Lung (tissue), 4 donors: ENCODE data around the gene TBC1D22A.

GRCh38 chr22:46094304-46094739 lies 56.0 kb upstream of the PPARA start:
- PRO-cap = no peak
- RAMPAGE, long total RNA = no peak
- RRBS = no CpG with 5 or more reads among the region's 8 CpGs

- PRO-cap = unidirectional peak, plus-strand start at chr22:46115768
- RAMPAGE, long total RNA = no peak
- RRBS = 21% methylated on average over 4 of the region's 30 CpGs
Observed at GRCh38 chr22:46115030-46116218, 34.9 kb upstream of the PPARA start.

DNA sequence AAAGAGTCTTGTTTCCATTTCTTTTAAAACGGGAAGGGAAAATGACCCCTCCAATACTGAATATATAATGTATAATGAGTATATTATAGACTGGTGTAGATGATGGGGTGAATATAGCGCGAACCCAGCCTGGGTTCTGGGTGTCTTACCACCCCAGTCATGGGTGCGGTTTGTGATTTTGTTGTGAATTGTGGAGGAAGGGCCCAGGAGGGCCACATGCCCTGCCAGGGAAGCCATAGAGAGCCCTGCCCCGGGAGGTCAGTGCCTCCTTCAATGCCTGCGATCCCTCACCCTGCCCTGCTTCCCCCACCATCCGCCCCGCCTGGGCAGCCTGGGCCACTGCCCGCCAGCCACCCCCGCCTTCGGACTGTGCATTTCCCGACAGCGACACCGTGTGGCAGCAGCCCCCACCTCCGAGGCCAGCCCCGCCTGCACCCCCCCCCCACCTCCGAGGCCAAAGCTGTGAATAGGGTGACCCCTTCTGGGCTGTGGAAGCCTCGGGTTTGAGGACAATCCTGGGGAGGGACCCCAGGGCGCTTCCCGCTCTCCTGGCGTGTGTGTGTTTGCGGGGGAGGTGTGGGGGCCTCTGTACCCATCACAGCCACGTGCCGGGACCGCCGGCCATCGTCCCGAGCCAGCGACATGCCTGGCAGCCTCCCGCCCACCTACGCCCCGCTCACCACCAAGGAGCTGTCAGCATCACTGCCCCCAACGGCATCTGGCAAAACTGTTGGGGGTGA lies 33.9 kb upstream of the PPARA start:
- PRO-cap = no peak
- RAMPAGE, long total RNA = no peak
- RRBS = no CpG with 5 or more reads among the region's 33 CpGs

DNA sequence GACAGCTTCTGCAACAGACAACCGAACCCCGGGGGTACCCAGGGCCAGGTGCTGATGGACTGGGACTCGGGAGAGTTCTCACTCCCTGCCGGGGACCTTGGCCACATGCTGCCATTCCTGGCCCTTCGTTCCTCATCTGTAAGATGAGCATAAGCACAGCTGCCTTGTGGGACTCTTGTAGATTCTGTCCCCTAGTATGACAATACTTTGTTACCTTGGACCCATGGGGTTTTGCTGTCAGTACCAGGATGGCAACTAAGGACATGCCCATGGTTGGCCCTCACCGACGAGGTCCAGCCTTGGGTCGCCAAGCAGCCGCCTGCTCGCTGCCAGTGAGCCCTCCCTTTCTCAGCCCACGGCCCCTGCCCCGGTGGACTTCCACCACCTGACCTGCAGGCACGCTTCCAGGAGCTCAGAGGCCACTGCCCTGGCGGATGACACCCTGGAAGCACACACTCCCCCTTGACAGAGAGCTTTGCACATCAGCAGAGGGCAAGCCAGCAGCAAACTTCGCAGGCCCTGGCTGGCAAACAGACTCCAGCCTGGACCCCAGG lies 3.0 kb upstream of the PPARA start:
- PRO-cap = no peak
- RAMPAGE, long total RNA = no peak
- RRBS = 58% methylated on average over 3 of the region's 15 CpGs

DNA sequence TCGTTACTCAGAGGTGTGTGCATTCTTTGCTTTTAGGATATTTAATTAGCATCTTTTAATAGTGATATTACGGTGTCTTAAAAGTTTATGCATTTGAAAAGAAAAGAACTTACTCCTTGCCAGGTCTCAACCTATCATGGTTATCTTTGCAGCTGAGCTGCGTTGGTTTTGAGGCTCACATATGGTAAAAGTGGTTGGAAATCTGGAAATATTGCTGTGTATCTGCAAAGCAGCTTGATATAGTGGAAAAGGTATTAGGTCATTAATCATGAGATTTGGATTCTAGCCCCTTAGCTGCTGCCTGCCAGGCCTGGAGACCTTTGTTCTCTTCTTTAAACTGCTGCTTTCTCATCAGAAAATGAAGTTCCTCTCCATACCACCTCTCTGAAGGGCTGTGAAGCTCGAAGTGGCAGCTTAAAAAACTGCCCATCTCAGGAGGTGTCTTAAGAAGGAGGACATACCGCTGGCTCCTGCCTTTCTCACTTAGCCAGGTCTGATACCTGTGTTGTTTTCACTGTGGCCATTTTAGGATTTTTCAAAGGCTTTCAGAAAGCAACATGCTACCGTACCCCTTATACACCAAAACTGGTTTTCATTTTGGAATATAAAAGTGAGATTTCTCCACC lies 5.7 kb downstream of the PPARA start:
- PRO-cap = no peak
- RAMPAGE, long total RNA = no peak
- RRBS = no CpG with 5 or more reads among the region's 6 CpGs

GRCh38 chr22:46292660-46293357 lies 3.9 kb upstream of the GTSE1 start:
- PRO-cap = no peak
- RAMPAGE, long total RNA = no peak
- RRBS = no CpG with 5 or more reads among the region's 16 CpGs

- PRO-cap = no peak
- RAMPAGE, long total RNA = no peak
- RRBS = no CpG with 5 or more reads among the region's 7 CpGs
Observed at GRCh38 chr22:46353544-46354059, 18.1 kb downstream of the TRMU start.

GRCh38 chr22:46362958-46363256 lies 27.4 kb downstream of the TRMU start:
- PRO-cap = no peak
- RAMPAGE, long total RNA = no peak
- RRBS = no CpG with 5 or more reads among the region's 8 CpGs

DNA sequence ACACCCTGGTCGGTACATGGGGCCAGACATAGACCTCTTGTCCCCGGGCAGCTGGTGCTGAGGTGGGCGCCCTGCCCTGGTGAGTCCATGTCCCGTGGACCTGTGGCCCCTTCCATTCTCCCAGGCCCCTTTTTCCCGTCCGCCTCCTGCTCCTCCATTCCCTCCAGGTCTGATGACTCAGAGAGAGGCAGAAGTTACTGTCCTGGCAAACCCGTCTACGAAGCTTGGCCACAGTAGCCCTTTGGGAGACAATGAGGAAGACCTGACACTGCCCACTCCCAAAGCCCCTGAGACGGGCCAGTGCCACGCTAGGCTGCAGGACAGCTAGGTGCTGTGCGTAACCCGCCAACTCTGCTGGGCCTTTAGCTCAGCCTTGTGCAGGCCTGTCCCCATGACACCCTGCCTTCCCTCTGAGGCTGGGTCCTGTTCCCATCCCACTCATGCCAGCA lies 11.4 kb downstream of the CELSR1 start:
- PRO-cap = no peak
- RAMPAGE, long total RNA = no peak
- RRBS = 58% methylated on average over 2 of the region's 12 CpGs

DNA sequence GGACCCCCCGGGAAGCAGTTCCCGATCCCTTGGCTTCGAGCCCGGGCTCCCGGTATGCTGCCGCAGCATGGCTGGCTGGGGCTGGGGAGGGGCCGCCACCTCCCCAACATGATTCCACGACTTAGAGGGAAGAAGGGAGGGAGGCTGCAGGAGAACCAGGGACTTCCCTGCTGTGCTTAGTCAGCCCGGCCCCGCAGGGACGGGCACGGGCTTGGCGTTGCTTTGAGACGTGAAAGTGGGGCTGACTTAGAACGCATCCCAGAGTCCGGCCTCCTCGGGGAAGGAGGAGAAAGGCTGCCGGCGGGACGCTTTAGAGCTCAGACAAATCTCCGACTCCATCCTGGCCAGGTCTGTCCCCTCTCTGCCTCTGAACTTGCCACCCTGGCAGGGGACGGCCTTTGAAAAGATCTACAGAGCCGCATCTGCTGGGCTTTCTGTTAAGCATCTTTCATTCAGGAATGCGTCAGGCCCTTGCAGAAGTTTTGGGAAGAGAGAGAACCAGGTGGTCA lies 35.5 kb upstream of the GRAMD4 start:
- PRO-cap = no peak
- RAMPAGE, long total RNA = no peak
- RRBS = 6% methylated on average over 2 of the region's 24 CpGs

DNA sequence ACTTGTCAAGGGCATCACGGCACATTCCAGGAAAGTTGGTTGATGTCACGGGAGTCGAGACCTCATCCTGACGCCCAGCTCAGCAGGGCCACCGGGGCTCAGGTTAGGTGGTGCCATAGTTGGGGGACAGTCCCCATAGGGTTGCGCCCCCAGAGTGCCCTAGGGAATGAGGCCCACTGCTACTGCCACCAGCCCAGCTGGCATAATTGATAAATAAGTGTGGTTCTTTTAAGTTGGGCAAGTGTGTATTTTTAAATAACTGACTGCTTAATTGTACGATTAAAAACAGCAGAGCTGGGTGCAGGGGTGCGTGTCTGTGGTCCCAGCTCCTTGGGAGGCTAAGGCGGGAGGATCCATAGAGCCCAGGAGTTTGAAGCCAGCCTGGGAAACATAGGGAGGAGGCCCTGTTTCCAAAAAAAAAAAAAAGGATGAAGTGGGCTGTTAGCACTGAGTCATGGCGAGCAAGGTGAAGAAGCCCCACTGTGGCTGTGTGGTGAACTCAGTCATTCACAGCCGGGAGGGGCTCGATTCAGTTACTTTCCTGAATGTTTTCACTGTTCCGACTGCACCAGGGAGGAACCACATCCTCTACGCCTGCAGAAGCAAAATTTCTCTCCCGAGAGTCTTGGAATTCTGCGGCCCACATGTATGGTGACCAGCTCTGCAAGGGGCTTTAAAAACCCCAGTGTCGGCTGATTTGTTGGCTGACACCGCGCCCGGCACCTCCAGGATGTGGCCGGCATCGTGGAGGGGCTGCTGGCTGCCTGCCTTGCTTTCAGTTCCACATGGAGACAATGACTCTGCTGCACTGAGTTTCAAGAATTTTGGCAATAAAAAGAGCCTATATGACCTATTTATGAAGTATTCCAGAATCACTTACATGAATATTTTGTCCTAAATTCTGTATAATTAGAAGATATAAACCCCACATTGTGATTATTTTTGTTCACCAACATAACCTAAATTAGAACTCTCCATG lies 27.9 kb upstream of the GRAMD4 start:
- PRO-cap = no peak
- RAMPAGE, long total RNA = no peak
- RRBS = no CpG with 5 or more reads among the region's 22 CpGs

- PRO-cap = no peak
- RAMPAGE, long total RNA = no peak
- RRBS = no CpG with 5 or more reads among the region's 17 CpGs
Observed at GRCh38 chr22:46594655-46595118, 25.5 kb upstream of the GRAMD4 start.

DNA sequence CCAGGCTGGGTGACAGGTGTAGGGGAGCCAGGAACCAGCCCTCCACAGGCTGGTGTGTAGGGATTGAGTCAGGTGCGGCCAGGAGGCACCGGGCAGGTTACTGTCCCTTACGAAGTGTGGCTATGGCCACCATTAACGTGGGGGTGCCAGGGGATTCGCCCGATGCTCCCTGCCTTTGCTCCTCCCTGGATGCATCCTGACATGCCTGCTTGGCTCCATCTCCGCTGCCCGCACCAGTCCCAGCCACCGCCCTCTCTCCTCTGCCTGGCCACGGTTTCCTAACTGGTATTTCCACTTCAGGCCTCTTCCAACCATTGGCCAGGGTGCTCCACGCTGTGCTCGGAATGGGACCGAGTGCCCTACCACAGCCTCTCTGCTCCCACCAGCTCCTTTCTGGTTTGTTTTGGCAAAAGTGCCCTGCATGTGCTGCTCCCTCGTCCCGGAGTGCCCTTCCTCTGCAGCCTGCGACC lies 12.8 kb upstream of the GRAMD4 start:
- PRO-cap = no peak
- RAMPAGE, long total RNA = no peak
- RRBS = 54% methylated on average over 2 of the region's 16 CpGs

DNA sequence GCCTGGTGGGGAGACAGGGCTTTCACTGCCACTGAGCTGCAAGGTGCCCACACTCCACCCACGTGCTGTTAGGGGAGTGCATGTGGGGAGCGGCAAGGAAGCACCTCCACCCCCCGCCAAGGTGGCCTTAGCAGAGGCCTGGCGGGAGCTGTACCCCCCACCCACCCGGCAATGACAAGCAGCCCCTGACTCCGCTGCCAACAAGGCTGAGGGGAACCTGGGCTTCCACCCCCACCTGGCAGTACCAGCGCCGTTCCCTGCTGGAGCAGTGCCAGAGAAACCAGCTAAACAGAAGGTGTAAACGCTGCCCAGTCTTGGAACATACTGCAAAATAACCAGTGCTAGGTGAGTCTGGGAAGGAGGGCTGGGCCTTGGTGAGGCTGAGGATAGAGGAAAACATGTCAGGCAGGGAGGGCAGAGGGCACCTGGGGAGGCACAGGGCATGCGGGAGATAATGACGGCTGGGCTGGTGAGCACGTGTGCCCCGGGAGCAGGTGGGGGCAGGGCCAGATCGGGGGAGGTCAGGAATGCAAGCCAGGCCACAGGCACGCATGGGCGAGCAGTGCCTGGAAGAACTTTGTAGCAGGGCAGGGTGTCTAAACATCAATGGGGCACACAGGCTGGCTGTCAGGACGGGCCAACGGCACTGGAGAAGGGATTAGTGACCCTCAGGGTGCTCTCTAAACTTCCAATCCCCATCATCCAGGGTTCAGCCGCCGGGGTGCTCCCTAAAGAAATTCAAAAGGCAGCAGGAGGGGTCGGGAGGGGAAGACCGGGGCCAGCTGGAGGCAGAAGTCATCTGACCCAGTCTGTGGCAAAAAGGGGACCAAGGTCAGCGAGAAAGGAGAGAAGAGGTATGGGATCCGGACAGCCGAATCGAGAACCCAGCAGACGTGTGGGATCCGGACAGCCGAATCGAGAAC lies 6.6 kb downstream of the CERK start:
- PRO-cap = no peak
- RAMPAGE, long total RNA = no peak
- RRBS = 83% methylated on average over 7 of the region's 30 CpGs

DNA sequence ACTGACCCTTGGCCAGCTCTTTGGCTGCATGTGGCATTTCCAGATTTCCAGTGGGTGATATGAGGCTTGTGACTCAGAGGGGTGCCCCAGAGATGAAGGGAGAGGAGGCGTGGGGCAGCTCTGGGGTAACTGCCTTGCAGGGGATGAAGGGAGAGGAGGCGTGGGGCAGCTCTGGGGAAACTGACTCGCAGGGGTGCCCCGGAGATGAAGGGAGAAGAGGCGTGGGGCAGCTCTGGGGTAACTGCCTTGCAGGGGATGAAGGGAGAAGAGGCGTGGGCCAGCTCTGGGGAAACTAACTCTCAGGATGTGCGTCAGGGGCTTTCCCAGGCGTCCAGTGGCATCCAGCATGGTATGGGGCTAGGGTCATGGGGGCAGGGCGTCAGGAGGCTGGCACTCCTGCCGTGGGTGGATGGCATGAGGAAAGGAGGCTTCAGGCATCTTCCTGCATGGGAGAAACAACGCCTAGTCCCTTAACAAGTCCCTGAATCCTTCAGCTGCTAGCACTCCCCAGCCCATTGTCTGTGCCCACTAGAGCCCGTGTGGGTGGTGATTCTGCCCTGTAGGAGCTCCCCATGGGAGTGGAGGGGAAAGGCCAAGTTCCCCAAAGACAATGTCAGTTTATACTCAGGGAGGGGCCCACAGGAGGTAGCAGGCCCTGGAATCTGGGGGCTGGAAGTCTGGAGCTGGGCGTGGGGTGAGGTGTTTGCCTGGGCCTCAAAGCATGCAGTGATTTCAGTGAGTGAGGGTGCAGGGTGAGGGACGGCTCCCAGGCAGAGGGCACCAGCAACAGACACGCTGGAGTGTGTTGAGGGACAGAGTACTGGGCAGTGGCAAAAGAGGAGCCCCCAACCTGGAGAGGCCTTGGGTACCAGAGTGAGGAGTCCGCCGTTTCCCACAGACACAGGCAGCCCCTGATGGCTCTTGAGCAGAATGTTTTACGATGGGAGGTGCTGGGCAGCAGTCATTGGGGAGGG lies 12.1 kb upstream of the CERK start:
- PRO-cap = no peak
- RAMPAGE, long total RNA = no peak
- RRBS = no CpG with 5 or more reads among the region's 18 CpGs

- PRO-cap = bidirectional peak, plus-strand start at chr22:46762650, minus-strand start at chr22:46762528
- RAMPAGE, long total RNA = no peak
- RRBS = 3% methylated on average over 10 of the region's 61 CpGs
Observed at GRCh38 chr22:46761938-46762761, at the start of gene TBC1D22A. Gene TBC1D22A, plus strand, starts transcription at chr22:46762650.

DNA sequence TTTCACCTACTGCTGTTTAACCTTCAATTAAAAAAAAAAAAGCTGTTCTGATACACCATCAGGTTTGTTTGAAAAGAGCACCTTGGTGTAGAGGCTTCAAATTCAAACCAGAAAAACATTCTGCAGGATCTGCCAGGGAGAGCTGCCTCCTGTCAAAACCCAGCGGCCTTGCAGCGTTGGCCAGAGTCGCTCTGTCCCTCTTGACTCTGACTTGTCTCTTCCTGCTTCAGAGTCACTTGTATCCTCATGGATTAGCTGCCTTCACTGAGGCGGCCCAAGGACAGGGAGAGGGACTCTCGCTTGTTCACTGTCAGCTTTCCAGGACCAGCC lies 17.9 kb downstream of the TBC1D22A start:
- PRO-cap = no peak
- RAMPAGE, long total RNA = no peak
- RRBS = no CpG with 5 or more reads among the region's 5 CpGs

- PRO-cap = no peak
- RAMPAGE, long total RNA = no peak
- RRBS = no CpG with 5 or more reads among the region's 10 CpGs
Observed at GRCh38 chr22:46801349-46801748, 38.9 kb downstream of the TBC1D22A start.

DNA sequence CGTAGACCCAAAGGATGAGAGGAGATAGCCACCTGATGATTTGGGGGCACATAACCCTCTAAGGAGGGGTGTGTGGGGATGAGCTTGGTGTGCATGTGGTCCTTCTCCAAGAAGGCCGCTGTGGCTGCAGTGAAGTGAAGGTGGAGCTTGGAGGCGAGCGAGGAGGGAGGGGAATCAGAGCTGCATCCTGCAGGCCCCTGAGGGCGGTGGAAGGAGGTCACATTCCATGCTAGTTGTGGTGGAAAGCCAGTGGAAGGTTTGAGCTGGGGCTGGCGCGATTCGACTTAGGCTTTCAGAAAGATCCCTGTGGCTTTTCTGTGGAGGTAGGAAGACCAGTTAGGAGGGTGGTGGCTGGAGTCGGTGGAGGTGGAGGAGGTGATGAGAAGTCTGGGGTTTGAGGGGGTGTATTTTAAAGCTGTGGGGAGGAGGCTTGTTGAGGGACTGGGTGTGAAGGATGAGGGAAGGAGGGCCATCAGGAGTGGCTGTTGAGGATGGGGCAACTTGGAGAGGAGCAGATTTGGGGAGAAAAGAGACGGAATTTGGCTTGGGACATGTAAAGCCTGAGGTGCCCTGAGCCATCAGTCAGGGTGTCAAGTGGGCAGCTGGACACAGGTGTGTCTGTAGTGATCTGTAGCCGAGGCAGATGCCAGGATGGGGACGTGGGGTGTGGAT lies 62.0 kb downstream of the TBC1D22A start:
- PRO-cap = no peak
- RAMPAGE, long total RNA = no peak
- RRBS = no CpG with 5 or more reads among the region's 12 CpGs

DNA sequence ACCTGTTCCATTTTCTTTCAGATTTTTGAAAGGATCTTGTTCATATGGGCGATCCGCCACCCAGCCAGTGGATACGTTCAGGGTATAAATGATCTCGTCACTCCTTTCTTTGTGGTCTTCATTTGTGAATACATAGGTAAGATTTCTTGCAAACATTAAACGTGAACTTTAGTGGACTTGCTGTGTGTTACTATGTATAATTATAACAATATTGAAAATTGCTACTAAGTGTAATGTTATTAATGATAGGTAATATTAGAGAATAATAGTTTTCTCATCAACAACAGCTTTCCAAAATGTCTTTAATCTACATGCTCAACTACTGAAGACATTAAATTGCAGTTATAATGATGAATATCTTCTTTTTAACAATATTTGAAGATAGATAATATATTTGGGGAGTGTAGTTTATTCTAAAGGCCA lies 149.6 kb downstream of the TBC1D22A start:
- PRO-cap = no peak
- RAMPAGE, long total RNA = no peak
- RRBS = no CpG with 5 or more reads among the region's 5 CpGs